ENCODE results near the gene GINS2.

DNA sequence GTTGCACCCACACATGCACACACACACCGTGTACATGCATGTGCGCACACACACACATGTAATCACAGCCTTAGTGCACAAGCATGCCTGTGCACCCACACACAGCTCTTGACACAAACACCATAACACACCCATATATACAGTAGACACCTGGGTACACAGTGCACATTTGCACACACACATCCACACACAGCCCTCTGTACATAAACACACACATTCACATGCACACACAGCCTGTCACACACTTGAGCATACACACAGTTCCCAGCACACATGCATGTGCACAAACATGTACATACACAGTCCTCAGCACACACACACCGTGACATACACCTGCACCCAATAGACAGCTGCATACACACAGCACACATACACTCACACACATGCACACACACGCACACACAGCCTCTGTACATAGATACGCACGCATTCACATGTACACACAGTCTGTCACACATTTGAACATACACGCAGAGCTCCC, 230.1 kb upstream of the GSE1 start:
- PRO-cap = no peak

DNA sequence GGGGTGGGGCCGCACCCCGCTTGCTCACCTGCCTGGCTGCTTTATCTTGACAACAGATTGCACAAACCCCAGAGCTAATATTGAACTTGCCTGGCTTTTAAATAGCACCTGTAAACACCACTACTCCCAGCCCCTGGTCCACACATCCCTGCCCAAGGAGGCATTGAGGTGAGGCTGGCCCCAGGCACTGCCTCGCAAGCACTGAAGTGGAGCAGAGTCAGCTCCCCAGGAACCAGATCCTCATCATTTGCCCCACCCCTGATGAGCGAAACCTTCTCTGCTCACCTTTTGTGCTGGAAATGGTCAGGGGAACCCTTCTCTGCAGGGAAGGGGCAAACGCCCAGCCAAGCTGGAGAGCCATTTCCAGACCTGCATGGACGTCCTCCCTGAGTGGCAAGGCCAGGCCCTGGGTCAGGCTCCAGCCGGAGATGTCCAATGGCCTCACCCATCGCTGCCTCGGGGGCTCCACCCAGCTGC, 190.2 kb upstream of the GSE1 start:
- PRO-cap = no peak

DNA sequence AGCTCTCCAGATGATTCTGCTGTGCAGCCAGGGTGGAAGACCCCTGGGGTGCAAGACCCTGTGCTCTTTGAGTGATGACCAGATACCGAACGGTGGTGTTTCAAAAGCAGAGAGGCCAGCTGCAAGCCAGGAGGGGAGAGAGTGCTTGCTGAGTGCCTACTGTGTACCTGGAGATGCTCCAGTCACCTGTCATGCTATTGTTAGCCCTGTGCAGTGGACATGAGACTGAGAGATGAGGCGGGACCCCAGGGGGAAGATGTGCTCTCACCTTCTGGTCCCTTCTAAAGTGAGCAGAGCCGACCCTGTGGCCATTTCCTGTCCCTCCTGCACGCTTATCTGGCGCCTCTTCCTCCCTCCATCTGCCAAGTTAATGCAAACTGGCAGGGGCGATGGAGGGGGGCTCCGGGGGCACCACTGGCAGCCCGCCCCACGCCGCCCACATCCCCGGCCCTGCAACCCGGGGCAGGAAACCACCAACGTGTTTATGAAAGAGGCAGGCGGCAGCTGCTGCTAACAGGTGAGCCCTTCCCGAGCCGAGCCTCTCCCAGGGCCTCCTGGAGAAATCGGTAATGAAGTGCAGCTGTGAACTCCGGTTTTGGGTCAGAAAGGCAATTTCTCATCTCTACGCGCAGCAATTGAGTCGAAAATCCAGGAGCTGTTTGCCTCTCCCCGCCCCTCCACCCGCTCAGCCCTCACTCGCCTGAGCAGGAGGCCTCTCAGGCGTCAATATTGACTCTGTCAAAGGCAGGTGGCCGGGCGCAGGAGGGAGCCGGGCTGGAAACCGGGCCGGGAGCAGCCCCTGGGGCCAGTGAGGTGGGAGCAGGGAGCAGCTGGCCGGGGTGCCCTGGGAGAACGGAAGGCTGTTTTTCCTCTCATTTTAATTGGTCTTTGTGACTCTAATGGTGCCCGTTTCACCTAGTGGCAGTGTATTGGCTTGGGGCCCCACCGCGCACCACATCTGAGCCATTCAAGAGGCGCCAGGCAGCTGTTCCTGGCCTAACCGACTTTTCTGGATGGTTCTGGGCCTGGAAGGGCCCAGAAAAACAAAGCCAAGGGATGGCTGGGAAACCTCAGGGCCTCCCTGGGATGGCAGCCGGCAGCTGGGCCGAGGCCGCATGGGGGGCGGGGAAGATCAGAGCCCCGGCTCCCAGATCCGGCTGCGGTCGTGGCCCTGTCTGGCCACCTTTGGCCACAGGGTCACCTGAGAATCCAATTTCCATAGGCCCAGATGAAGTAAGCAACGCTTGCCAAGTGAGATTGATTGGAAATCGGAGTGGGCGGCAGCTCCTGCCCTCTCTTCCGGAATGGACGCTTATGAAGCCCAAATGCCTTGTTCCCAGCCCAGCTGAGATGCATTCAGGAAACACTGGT, 164.3 kb upstream of the GSE1 start:
- PRO-cap = no peak

- PRO-cap = no peak
Measured at GRCh38 chr16:85514343-85514975, 98.7 kb upstream of the GSE1 start.

DNA sequence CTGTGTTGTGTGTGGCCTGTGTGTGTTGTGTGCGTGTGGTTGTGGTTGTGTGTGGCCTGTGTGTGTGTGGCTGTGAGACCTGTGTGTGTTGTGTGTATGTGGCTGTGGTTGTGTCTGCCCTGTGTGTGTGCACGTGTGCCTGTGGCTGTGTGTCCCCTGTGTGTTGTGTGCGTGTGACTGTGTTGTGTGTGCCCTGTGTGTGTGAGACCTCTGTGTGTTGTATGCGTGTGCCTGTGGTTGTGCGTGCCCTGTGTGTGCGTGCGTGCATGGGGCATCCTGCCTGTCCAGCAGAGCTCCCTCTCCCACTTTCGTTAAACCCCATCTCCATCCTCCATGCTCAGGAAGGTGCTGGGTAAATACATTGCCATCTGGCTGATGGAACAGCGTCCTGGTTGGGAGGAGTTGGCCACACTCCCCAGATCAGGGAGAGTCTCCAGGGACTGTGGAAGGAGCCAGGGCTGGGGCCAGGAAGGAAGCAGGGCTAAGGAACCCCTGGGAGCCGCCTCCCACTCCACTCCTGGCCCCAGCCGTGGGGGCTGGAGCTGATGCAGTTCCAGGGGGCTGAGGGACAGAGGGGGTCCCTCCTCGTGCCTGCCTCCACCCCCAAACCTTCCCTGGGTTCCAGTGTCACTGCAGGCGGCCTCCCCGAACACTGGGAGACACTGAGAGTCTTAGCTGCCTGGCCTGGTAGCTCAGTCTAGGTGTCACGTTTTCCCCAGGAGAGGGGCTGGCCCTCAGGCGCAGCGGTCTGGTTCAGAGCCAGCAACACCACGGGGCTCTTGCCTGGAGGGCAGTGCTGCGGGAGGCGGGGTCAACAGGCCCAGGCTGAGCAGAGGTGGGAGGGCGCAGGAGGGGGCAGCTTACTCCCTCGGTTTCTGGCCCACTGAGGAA, 89.8 kb upstream of the GSE1 start:
- PRO-cap = no peak

DNA sequence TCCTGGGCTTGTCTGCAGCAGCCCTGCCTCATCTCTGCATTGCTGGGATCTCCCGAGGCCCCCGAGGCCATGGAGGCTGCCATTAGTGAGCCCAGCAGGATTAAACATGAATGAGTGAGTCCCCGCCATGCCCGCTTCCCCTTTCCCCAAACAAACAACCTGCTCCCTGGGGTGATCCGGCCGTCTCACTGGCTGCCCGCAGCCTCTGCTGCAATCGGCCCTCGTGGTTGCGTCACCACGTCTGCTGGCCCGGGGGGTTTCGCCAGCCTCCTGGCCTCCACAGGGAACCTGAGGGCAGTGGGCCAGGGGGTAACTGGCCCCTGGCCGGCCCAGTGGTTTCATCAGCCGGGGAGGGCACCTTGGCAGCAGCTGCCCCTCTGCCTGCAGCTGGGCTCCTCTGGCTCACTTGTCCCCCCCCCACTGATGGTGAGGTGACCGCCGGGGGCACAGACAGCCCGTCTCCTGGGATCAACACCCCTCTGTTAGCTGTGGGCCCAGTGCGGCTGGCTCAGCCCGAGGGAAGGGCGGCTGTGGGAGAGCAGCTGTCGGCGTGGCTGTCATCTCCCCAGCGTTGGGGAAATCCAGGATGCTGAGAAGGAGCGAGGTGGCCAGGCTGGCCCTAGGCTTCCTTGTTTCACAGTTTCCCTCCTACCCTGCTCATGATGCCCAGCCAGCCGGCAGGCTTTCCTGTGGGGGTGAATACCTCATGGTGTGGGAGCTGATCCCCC, 88.1 kb upstream of the GSE1 start:
- PRO-cap = no peak

DNA sequence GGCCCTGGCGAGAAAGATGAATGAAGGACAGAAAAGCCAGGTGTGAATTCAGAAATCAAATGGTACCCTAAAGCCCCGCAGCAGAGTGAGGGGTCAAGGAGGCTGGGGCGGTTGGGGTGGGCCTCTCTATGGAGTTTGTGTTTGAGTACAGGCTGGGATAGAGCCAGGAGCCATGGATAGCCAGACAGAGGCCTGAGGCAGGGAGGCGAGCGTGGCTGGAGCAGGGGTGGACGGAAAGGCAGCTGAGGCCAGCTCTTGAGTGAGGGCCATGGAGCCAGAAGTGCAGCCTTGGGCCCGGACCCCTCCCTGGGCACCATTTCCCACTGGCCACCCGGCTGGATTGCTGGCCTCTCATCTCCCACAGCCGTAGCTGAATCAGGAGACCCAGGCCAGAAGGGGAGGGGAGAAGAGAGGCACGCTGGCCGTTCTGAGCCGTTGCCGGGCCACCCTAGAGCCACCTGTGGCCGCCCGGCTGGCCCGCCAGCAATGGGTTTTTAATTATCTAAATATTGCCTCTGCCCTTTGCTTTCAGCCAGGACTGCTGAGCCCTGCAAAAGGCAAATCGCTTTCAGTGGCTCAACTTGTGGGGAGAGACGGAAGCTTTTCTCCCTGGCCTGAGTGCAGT, 75.3 kb upstream of the GSE1 start:
- PRO-cap = no peak

DNA sequence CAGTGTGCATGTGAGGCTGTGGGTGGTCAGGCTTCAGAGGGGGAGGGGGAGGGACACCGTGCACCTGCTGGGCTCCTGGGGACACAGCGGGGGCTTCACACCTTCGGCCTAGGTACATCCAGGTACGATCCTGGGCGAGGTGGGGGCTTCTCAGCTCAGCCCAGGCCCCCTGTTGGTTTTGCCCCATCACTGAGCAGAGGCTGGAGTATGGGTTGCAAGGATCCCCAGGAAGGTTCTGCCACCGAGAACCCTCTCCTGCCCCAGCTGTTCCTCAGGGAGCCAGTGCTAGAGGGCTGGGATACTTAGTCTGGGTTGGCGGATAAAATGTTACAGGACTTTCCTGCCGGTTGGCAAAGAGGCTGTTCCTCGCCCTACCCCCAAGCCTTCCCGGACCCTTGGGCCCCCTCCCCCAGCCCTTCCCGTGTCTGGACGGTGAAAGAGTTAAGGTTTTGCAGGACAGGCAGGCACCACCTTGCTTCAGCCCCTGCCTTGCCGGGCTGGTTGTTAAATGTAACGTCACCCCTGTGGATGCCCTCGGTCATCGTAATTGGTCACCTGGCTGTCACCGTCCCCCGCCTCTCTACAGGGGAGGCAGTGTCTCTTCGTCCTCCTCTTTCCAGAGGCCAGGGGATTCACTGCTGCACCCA, 25.6 kb upstream of the GSE1 start:
- PRO-cap = no peak

- PRO-cap = no peak
Measured at GRCh38 chr16:85599991-85600614, 13.0 kb upstream of the GSE1 start.

GRCh38 chr16:85611306-85611490, 1.9 kb upstream of the GSE1 start:
- PRO-cap = no peak

- PRO-cap = unidirectional peak, plus-strand start at chr16:85638108
Measured at GRCh38 chr16:85637694-85638450, 24.8 kb downstream of the GSE1 start.

DNA sequence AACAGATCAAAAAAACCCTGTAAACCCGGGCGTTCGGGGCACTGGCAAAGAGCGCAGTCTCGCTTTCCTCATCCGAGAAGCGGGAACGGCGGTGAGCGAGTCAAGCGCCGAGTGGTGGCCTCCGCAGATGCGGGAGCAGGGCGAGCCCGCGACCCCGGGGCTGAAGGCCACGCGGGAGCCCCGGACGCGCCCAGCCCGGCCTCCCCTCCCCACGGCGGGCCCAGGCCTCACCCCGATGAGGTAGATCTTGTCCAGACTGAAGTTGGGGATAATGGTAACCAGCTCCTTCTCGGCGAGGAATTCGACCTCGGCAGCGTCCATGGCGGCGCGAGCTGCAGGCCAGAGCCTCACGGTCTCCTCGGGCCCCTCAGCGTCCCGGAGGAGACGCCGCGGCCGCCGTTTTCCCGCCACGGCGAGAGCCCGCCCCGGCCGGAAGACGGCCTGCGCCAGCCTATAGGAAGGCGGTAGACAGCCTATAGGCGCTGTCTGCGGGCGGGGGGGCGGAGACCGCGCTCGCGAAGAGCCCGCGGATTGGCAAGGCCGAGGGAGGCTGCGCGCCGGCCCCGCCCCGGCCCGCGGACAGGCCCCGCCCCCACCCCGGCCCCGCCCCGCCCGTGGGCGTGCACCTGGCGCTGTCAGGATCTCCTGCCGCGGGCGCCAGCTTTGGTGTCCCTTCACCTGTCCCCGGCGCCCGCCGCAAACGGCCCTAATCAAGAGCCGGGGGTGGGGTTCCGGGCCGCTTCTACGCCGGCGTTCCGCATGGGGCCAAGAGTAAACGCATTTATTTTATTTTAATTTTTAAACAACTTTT, at the start of gene GINS2:
GINS2 (minus strand) TSS at position 377 of the 811 bp plus-strand sequence.
- PRO-cap = no peak

DNA sequence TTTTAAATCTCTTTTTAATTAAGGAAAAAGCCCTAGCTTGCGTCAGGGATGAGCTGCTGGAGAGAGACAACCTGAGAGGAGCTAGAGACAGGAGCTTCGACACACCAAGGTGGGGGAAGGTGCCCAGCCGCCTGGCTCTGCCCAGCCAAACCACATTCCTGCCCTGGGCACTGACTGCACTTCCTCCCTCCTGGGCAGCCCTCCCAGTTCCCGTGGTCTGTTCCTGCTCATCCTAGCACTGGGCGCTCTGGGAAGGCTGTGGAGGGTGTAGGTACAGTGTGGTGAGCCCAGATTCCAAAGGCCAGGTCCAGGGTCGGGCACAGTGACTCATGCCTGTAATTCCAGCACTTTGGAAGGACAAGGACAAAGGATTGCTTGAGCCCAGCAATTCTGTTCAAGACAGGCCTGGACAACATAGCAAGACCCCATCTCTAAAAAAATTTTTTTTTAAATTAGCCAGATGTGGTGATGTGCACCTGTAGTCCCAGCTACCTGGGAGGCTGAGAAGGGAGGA, 30.7 kb downstream of the C16orf74 start:
- PRO-cap = no peak

DNA sequence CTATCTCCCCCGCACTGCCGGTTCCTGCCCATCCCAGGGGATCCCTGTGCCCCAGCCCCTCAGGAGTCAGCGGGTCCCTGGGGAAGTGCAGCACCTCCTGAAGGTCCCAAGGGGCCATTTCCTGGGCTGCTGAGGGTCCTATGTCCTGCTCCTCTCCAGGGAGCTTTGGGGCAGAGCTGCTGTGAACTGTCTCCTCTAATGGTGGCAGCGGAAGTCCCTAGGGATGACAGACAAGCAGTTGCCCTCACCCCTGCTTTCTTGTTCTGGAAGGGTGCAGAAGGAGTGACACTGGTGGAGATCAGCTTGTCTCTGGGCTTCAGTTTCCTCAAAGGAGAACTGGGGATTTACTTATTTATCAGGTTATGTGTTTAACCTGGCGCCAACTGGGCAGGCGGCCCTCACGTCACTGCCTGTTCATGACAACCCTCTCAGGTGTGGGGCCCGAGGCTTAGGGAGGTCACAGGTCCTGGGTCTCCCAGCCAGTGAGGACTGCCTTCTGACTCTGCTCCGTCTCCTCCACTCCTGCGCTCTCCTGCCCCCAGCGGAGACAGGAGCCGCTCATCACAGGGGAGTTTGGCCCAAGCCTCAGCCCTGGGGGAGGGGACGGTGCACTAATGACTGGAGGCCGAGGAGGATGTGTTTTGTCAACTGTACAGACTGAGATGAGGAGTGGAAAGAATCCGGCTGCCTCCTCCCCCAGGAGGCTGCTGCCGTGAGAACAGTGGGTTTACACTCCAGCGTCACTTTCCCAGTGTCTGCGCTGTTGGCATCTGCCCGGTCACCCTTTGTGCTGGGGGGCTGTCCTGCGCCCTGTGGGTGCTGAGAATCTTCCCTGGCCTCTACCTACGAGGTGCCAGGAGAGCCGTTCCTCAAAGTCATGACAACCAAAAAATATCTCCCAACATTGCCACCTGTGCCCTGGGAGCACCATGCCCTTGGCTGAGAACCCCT, 2.1 kb upstream of the C16orf74 start:
- PRO-cap = no peak

DNA sequence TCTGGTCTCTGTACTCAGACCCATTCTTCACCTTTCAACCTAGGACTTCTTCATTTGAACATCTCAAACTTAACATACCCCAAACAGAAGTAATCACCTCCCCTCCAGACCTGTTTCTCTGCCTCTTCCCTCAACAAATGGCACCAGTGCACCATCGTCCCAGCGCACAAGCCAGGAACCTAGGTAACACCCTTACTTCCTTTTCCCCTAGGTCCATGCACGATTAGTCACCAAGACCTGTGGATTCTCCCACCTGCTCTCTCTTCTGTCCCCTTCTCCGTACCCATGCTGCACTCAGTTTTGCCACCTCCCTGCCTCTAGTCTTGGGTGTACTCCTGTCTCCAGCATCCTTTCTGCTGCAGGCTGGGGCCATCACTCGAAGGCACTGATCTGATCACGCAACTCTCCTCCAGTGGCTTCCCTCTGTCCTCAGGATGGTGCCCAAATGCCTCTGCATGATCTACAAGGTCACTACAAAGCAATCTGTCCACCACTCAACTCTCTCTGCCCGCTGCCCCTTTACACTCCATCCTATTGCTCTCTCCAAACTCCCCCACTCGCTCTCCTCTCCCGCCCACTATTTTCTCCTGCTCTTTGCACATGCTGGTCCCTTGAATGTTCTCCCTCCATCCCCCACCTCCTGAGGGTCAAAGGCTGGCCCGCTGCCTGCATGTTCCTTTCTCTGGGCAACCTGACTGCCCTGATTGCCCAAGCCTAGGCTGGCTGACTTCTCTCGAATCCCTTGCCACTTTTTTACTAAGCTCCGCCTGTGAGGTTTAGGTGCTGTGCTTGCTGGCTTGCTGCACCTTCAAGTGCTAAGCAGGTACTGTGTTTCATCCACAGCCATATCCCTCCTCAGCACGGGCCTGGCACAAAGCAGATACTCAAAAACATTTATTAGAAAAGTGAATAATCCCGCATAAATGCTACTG, 3.0 kb downstream of the EMC8 start:
- PRO-cap = no peak

DNA sequence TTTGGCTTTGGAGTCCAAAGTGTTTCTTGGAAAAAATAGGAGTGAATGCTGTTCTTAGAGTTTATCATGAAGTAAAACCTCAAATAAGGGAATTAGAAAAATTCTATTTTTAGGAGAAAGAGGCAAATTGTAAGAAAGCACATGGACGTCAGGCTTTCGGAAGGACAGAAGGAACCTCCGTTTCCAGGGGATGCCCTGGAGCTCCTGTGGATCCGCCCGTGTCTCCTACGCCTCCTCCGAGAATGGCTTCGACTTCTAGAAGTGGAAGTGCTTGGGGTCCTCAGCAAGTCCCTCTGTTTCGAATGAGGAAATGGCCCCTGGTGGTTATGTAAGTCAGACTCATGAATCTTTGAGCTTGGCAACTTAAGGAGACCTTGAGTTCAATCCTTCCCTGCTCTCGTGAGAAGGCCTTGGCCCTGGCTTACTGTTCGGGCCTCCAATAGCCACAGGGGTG, 38.8 kb downstream of the COX4I1 start:
- PRO-cap = no peak

DNA sequence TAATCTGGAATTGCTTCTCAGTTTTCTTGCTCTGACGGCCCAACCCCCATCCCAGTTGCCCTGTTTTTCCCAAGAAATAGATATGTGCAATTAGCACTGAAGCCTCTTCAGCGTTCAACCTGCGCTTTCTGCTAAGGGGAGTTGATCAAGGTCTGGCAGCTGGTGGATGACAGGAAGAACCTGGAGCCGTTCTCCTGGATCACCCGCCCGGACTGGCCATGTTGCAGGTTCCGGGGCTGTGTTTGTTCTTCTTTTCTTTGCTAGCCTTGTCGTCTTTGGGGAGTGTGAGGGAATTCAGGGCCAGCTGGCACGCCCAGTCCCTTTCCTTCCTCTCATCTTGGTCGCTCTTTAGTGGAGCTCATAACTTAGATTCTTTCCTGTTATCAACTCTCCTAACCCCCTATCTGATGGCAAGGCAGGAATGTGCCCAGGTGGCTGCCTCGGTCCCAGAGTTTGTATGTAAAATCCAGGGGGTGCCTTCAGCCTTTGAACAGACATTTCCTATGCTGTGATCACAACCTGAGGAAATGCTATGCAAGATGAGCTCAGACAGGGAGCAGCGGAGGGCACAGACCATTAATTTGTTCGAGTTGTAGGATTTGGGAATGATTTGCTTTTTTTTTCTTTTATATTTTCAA, 28.8 kb upstream of the IRF8 start:
- PRO-cap = unidirectional peak, minus-strand start at position 217 of the sequence

DNA sequence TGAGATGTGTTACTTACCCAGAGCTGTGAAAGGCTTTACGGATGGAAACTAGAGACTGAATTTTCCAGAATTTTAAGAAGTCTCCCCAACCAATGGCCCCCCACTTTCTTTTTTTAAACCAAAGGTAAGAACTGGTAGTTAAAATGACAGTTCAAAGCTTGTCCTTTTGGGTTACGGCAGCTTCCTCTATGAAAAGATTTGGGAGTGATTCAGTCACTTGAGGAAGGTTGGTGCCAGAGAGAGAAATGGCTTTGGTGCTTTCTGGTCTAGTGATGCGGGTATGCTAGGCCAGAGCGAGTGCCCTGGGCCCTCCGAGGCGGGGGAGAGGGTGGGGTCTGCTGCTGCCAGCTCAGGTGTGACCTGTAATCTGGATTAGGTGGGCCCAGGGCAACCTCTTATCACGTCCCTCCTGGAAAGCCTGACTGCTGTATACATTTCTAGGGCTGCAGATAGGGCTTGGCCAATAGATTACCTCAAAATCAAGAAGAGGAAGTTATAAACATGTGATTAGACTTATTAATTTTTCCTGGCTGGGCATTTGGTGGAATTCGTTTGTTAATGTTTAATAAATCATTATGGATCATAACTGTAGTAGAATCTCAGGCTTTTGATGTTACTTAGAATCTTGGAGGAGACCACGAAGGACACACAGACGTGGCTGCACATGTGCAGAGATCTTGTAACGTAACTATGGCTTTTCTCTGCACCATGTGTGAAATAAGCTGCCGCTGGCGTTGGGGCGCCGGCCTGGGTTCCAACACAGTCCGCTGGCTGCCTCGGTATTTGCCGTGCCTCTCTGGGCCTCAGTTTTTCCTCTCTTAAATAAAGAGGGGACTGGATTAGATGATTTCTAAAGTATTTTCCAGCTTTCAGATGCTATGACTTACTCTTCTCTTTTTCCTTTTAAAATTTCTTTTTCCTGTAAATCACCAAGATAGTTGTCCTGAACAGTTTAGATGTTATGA, 1.2 kb downstream of the IRF8 start:
- PRO-cap = no peak

DNA sequence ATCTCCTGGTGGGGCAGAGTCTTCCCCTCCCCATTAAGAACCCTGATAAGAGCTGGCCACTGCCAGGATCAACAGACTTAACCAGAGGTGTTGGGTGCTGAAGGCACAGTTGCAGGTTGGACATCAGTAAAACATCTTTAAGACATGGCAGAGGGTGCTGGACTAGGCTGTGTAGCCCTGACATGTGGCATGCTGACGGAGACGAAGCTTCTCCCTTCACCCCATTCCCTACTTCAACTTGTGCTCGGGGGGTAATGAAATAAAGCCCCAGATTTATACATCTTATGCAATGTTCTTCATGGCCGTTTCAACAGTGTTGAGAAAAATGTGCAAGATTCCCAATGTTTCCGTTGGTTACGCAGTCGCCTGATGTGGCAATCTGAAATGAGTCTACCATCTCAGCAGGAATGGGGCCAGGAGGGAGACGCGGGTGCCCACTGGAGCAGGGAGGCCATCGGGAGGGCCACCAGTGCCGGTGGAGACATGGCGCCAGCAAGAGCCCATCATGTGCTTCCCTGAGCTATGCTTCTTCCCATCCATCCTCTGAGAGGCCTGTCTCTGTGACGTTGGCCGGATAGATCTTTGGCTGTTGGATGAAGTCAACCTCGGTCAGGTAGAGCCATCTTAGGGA, 6.3 kb downstream of the IRF8 start:
- PRO-cap = no peak

DNA sequence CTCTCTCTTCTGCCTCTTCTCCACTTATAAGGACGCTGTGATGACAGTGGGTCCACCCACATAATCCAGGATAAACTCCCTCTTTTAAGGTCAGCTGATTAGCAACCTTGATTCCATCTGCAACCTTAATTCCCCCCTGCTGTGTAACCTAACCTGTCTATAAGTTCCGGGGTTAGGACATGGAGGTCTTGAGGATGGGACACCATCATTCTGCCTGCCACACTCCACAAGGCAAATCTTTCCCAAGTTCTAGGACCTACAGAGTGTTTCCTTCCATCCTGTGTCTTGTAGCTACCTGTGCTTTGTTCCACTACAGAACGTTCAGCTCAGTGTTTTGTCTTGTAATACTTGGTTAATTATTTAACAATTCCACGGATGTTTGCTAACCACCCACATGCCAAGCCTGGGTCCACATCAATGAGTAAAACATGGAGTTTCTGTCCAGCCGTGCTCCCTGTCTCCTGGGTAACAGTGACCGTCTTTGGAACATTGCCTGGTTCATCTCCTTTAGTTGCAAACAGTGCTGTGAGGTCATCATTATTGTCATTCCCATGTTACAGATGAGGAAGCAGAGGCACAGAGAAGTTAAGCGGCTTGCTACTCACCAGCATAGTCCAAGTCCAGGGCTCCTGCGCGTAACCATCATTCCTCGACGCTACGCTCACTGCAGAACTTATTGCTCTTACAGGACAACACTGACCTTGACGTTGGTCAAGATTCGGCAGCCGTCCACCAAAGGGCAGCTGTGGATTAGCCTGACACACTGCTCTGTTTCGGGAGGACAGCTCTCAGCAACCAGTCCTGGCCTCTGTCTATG, 41.2 kb downstream of the IRF8 start:
- PRO-cap = unidirectional peak, minus-strand start at position 309 of the sequence